Colon Carcinoma Metastatic in the Brain (tissue), 2 donors: ENCODE results near the genes CD200R1L and TIGIT.

GRCh38 chr3:112580481-112580998, 18.7 kb downstream of the SLC35A5 start:
- PRO-cap, 2 experiments, result no peak in any of the 2 experiments

- PRO-cap, 2 experiments, result no peak in any of the 2 experiments
Observed at GRCh38 chr3:112605461-112605913, 35.5 kb downstream of the CCDC80 start.

- PRO-cap, 2 experiments, result no peak in any of the 2 experiments
Observed at GRCh38 chr3:112812877-112813167, 33.8 kb downstream of the CD200R1L start.

- PRO-cap, 2 experiments, result no peak in any of the 2 experiments
Observed at GRCh38 chr3:112846810-112847211, at the start of gene CD200R1L. CD200R1L (minus strand) TSS chr3:112846864.

DNA sequence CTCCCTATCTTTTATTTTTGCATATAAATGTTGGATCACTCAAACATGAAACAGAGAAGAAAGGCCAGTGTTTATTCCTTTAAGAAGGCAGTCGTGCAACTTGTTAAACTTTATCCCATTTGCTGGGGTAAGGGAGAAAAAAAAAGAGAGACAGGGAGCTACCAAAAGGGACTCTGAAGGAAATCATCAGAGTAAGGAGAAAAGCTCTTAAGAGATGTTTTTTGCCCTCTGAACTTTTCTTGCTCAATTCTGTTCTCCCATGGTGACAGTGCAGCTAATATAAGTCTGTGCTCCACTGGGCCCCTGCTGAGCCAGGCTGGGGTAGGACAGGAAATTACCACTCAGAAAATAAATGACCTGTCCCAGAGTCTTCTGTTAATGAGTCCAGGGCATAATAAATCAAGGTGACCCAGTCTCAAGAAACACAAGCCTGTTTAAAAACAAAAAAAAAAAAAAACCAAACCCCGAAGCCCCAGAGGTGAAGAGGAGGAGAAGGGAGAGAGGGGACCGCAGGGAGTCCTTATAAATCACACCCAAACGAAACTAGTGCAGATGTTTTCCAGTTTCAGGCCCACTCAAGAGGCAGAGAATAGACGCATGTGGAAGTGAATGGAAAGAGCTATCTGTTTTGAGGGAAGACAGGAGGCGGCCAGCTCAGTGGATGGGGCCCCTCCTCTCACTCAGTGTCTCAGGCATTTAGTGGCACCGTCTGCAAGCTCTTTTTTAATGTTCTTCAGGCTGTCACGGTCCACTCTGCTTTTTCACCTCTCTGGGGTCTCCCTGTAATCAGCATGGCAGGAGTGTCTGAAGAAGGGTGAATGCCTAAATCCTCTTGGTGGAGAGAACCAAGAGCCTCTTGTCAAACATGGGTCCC, 59.8 kb upstream of the BOC start:
- PRO-cap, 2 experiments, result no peak in any of the 2 experiments

GRCh38 chr3:113264437-113264747, 53.0 kb downstream of the BOC start:
- PRO-cap, 2 experiments, result no peak in any of the 2 experiments

DNA sequence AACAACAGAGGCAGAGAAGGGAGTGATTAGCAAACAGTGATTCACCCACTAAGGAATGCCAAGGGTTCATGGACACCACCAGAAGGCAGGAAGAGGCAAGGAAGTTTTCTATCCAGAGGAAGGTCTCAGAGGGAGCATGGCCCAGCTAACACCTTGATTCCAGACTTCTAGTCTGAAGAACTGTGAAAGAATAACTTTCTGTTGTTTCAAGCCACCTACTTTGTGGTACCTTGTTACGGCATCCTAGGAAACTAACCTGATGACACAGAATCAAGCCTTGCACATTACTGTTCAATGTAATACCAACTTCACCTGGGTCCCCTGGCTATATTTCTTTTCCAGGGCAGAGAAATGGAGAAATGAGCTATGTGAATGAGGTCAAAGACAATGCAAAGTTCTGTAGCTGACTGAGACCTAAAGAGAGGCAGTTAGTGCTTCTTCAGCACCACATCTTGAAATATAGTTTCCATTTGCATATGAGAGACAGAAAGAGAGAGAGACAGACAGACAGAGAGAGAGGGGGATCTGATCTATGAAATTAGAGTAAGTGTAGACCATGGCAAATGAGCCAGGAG, 25.3 kb downstream of the SIDT1 start:
- PRO-cap, 2 experiments, result peak in 2 of 2 experiments; most common plus-strand start position 115 of the sequence (in 2)

DNA sequence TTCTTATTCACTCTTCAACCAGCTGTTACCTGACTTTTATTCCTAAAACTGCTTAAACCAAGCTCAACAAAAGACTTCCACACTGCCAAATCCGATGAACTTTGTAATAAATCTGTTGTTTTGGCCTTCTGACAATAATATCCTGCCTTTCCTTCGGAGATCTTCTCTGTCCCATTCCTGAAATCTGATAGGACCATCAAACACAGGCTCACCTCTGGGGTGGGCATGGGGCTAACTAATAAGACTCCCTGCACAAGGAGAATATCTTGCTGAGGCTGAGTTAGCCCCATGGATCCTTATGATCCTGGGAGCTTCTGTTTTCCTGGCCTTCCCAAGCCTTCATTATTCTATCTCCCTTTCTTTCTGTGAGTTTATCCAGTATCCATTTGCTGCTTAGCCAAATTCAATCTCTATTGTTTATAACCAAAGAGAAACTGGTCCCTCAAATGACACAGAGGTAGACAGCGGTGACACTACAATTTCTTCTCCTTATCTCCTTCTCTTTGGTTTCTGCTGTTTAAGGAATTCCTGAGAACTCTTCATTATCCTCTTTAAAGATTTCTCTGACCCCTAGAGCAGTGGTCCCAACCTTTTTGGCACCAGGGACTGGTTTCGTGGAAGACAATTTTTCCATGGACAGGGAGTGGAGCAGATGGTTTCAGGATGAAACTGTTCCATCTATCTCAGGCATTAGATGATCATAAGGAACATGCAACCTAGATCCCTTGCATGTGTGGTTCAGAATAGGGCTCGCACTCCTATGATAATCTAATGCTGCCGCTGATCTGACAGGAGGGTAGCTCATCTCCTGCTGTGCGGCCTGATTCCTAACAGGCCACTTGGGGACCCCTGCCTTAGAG, 4.9 kb downstream of the USF3 start:
- PRO-cap, 2 experiments, result no peak in any of the 2 experiments

DNA sequence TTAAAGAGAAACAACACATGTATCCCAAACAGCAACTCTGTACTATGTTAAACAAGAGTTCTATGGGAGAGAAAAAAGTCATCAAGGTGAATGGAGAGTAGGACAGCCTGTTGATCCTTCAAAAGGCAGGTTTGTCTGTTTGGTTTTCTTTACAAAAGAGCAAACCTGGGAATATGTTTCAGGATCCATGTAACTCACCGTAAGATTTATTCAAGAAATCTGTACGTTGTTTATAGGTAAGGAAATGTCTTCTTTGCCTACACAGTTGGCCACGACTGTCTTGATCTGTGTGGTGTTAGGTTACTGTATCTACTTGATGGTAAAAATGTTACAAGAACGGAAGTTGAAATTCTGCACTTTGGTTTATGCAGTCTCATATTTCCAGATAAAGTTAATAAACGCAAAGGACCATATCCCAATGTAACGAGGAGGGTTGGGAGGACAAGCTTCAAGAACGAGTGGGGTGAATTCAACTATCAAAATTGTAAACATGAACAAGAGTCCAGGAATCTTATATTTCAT, 1.1 kb downstream of the USF3 start:
- PRO-cap, 2 experiments, result no peak in any of the 2 experiments

DNA sequence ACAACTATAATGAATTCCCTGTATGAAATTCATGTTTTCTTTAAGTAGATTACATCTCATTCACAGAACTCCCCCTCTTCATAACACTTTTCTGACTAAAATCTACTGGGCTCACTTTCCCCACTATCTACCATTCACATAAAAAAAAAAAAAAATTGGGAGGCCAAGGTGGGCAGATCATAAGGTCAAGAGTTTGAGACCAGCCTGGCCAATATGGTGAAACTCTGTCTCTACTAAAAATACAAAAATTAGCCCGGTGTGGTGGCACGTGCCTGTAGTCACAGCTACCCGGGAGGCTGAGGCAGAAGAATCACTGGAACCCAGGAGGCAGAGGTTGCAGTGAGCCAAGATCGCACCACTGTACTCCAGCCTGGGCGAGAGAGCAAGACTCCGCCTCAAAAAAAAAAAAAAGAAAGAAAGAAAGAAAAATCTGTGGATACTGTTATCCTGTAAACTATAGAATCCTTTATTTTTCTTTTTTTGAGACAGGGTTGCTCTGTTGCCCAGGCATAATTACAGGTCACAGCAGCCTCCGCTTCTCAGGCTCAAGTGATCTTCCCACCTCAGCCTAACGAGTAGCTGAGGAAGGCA, 19.6 kb downstream of the NAA50 start:
- PRO-cap, 2 experiments, result no peak in any of the 2 experiments

DNA sequence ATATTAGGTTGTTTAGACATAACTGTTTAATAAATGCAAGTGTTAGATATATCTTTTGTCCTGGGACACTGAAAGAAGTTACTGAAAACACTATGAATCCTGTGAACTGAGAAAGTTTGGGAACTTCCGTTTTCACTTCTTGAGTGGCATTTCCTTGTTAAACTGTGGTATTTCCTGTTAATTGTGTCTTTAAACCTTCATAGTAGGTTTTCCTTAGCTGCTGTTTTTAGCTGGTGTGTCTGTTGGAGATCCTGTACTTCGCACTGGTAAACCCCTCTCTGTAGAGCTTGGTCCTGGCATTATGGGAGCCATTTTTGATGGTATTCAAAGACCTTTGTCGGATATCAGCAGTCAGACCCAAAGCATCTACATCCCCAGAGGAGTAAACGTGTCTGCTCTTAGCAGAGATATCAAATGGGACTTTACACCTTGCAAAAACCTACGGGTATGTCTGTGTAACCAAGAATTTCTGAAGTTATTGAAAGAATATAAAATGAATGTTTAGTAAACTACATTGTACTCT, 37.2 kb downstream of the ATP6V1A start:
- PRO-cap, 2 experiments, result no peak in any of the 2 experiments

DNA sequence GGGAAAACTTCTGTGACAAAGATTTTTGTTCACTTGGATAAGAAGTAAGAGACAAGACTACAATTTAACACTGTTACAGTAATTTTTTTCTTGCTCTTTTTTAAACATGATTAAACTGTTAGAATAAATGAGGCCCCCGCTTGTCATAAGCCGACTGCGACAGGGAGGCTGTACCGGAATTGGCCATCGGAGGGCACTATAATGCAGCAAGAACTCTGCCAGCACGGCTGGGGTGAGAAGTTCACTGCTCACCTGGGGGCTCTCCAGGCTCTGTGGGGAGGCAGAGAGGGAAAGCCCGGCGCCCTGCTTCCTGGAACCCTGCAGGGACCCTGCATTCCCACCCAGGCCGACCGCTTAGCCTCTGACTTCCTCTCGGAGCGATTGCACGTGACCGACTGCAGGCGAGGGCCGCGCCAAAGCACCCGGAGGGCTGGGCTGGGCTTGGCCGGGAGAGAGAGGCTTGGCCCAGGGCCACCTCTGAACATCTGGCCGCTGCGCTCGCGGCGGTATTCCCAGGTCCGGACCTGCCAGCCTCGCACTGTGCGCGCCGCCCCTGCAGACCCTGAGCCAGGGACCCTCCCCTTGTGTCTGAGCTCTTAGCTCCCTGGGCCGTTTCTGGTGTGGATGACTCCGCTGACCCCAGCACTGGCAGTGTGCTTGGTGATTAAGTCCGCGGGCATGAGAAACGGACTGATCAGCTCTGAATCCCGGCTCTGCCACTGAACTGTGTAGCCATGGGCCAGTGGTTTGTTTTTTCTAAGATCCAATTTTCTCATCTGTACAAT, 26.2 kb downstream of the DRD3 start:
- PRO-cap, 2 experiments, result no peak in any of the 2 experiments

DNA sequence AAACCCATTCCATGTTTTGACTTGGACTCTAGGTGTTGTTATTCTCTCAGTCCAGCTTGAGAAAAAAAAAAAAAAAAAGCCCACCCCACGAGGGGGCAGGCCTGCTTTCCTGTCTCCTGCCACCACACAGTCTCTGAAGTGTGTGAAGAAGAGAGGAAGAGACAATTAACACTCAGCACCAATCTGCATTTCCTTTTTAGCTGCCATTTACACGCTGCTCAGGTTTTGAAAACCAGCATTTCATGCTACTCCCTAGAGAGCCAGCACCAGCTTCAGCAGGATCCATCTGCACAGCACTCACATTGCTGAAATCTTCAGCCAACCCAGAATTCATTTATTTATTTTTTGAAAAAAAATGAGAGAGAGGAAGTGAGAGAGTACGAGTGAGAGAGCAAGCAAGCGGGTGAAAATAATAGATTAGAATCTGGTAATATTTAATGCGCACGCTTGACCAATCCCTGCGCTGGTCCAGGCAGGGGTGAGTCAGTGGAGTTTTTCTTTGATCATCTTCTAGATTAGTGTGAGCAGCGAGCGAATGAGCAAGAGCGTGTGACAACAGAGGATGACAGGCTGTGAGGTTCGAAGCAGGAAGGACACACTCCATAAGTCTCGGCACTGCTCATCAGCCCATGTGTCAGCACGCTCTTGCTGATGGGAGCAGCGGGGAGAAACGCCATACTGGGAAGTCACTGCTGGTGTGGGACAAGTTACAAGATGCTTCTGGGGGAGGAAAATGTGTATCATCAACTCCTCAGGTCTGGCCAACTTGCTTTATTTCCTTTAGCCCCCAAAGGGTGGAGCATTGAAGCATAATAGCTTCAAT, 23.4 kb downstream of the ZNF80 start:
- PRO-cap, 2 experiments, result no peak in any of the 2 experiments

DNA sequence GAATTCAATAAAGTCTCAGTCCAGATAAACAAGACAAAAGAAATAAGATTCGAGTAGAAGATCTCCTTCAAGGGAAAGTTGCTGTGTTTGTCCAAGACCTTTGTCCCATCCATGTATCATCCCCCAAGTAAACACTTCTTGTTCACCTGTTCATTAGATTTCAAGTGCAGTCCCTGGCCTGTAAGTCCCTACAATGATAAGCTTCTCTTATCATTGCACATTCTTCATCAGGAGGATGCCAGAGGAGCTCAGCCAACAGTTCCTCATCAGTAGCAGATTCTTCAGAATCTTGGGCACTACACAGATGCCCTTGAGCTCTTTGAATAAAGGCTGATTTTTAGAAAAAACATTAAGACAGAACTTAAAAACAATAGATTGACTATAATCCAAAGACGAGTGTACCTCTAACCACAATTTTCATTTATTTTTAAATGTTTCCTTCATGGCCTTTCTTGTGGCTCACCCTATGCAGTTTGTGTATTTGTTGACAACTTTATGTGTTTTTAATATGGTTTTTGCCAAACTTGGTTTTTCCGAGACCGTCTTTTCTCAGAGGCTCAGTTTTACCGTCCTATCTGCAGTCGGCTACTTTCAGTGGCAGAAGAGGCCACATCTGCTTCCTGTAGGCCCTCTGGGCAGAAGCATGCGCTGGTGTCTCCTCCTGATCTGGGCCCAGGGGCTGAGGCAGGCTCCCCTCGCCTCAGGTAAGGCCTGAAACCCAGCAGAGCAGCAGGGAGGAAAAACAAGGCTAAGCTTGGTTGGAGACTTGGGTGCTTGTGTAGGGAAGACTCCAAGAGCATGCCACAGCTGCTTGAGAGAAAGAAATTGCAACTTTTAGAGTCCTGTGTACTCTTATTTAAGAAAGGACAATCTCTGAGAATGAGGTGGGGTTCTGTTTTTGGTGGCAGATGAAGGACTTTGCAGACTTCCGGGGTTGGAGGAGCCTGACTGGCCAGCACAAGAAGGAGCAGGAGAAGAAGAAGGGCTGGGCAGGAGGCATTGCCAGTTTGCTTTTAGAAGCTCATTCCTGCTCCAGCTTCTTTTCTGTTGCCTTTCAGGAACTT, at the start of gene TIGIT:
TIGIT (plus strand) TSS at position 610 of the 1,064 bp plus-strand sequence.
- PRO-cap, 2 experiments, result no peak in any of the 2 experiments

DNA sequence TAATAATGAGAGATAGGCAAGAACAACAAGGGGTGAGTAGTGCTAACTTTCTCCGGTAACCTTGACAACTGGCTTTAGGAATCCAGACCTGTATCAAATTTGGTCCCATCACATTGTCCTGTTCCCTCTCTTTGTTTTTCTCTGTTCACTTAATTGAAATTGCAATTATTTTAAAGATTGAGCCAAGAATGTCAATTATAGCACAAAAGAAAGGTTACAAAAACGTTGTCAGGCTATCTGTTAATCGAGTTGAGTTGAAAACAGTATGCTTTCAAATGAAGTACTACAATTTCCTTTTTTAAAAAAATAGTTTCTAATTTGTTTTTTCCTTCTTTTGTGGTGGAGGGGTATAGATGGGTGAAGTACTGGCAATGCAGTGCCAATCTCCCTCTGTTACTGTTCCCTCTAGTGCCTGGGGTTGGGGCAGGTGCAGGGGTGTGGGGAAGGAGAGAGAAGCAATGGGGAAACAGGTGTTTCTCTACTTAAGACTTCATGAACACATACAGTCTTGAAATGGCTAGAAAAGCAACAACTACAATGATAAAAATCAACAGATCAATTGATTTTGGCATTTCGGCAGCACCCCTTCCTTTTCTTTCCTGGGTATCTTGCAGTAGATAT, 31.9 kb downstream of the TIGIT start:
- PRO-cap, 2 experiments, result no peak in any of the 2 experiments

DNA sequence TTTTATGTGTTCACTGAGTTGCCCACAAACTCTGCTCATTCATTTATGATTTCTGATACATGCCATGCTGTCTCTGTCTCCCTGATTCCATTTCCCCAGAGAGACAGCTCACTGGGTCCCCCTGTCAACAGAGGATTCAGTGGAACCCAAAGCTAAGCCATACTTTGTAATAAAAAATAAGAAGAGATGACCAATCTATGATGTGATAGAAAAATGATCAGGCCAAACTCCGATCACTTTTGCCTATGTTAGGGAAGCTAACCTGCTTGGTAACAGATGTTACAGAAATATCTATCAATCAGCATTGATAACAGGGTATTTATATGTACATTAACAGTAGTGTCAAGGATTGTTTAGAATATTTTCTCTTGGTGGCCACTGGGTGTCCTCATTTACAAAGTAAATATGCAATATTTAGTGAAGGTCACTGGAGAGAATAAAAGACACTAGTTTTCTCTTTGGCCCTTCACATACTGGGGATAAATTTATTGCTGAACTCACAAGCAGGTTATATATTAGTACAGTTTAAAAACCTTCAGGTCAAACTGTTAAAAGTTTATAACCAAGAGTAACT, 68.9 kb downstream of the TIGIT start:
- PRO-cap, 2 experiments, result no peak in any of the 2 experiments

GRCh38 chr3:114417245-114417628, 123.4 kb downstream of the TIGIT start:
- PRO-cap, 2 experiments, result no peak in any of the 2 experiments

- PRO-cap, 2 experiments, result no peak in any of the 2 experiments
Observed at GRCh38 chr3:114452210-114452743, 158.4 kb downstream of the TIGIT start.

DNA sequence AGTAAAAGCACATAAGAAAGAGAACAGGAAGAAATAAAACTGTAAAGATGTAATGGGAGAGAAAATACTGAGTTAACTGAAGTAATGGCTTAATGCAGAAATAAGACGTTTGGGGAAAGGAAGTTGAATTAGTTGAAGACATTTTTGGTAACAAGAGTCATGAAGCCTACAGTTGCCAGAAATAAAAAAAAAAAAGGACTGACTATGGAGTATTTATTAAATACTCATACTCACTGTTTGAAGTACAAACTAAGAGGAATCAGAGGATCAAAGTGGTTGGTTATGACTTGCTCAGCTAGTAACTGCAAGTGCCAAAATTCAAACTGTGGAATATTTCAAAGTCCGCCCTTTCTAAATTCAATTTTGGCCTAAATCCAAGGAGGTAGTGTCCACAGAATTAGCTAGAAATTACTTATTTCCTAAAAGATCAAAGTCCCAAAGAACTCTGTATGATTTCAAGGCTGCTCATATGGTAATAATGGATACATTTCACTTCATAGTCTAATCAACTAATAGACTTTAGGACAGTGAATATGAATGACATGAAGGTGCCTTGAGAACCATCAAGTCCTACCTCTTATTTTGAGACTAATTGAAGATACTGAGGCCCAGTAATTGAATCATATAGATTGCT, 274.5 kb downstream of the ZBTB20 start:
- PRO-cap, 2 experiments, result no peak in any of the 2 experiments

DNA sequence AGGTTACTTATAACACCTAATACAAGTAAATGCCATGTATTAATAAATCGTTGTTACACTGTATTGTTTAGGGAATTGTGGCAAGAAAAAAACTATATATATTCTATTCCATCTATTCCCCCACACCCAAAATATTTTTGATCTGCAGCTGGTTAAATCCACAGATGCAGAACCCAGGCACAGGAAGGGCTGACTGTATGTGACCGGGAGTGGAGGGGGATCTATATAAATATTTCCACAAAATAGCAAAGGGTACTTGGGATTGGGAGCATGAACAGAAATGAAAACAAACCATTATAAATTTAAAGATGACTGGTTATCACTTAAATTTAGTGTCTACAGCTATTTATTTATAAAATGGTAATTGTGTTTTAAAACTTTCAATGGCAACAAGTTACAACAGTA, 1.6 kb downstream of the ZBTB20 start:
- PRO-cap, 2 experiments, result no peak in any of the 2 experiments